Epithelial cell of alveolus of lung (primary cell): ENCODE measurements around a stretch of chr16.

GRCh38 chr16:86515486-86516536 lies 5.5 kb downstream of the FOXF1 start:
- RAMPAGE, long total RNA = no peak
- RRBS = 3% methylated on average over 19 of the region's 89 CpGs

GRCh38 chr16:86530438-86531008 lies 20.2 kb downstream of the FOXF1 start:
- RAMPAGE, long total RNA = no peak
- RRBS = 90% methylated on average over 1 of the region's 18 CpGs

DNA sequence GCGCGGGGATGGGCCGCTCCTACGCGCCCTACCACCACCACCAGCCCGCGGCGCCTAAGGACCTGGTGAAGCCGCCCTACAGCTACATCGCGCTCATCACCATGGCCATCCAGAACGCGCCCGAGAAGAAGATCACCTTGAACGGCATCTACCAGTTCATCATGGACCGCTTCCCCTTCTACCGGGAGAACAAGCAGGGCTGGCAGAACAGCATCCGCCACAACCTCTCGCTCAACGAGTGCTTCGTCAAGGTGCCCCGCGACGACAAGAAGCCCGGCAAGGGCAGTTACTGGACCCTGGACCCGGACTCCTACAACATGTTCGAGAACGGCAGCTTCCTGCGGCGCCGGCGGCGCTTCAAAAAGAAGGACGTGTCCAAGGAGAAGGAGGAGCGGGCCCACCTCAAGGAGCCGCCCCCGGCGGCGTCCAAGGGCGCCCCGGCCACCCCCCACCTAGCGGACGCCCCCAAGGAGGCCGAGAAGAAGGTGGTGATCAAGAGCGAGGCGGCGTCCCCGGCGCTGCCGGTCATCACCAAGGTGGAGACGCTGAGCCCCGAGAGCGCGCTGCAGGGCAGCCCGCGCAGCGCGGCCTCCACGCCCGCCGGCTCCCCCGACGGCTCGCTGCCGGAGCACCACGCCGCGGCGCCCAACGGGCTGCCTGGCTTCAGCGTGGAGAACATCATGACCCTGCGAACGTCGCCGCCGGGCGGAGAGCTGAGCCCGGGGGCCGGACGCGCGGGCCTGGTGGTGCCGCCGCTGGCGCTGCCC lies 1.0 kb downstream of the FOXC2 start:
- RAMPAGE, long total RNA = no peak
- RRBS = 2% methylated on average over 40 of the region's 85 CpGs

GRCh38 chr16:86669701-86670426 lies 91.5 kb downstream of the FOXL1 start:
- RAMPAGE, long total RNA = no peak
- RRBS = no CpG with 5 or more reads among the region's 23 CpGs

DNA sequence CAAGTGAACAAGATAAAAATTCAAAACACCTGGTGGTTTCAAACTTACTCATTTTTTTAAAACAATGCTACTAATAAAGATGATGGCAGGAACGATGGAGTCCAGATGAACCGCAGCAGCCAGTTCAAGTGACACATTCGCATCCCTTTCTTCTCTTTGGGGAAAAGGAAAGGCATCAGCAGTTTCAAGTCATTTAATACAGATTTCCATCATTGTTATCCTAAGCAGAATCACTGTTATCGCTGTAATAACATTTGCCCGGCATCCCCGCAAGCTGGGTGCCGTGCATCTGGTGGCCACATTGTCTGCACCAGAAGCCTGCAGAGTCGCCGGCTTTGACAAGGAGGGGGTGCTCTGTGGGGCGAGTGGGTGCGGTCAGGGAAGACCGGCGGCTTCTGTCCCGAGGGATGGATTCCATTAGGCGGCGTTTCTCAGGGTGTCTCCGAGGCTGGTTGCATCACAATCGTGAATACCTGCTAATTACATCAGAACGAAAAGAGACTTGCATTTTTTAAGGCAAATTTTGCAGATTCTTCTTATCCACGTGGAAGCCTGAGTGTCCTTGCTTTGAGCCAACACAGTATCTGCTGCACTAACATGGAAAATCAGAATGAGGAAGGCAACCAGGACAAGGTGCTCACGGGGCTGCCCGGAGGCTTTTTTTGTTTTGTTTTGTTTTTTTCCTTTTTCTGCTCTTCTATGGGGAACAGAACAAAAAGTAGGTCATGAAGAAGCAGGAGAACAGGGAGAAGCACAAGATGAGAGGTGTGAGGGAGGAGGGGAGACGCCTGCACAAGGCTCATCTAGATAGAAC lies 183.3 kb downstream of the FOXL1 start:
- RAMPAGE, long total RNA = no peak
- RRBS = 6% methylated on average over 8 of the region's 23 CpGs

DNA sequence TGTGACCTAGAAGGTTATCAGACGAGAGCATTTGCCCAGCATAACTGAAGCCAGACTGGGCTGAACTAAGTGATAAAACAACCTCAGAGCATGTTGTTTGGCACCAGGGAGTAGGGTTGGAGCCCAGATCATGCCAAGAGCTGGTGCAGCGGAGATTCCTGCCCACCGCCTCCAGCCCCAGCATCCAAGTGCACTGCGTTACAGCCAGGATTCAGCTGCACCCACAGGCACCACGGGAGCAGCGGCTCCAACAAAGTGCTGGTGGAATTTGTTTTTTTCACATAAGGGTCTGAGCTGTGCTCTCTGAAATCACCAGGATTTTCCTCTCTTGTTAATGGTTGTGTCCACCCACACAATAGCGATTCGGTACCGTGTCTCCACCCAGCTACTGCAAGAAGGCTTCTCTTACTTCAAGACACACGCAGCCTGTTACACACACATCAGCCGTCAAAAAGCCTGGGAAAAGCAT lies 273.8 kb downstream of the C16orf95 start:
- RAMPAGE, long total RNA = no peak
- RRBS = no CpG with 5 or more reads among the region's 11 CpGs

GRCh38 chr16:87065147-87065607 lies 252.0 kb downstream of the C16orf95 start:
- RAMPAGE, long total RNA = no peak
- RRBS = no CpG with 5 or more reads among the region's 10 CpGs

DNA sequence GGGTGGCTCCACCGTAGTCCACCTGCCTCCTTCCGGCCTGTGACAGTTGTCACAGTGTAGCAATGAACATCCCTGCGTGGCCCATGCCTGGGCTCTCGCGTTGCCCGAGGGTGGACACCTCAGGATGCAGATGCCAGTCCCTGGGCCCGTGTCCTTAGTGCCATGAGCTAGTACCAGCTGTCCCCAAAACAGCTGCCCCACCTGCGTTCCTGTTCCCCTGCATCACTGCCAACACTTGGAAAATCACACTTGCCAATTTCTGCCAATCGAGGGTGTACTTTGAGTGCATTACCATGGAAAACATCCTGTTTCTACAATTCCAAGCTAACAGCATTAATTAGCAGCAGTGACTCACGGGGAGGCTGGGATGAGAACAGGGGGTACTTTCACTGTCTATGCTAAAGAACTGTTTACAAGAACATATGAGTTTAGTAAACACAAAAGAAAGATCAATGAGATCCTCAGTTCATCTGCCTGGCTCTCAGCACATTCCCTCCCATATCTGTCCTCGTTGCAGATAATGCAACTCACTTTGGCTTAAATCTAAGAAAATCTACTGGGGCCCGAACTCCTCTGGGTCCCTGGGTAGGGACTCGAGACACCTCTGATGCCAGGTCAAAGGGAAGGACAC lies 9.1 kb upstream of the C16orf95 start:
- RAMPAGE, long total RNA = no peak
- RRBS = no CpG with 5 or more reads among the region's 13 CpGs

DNA sequence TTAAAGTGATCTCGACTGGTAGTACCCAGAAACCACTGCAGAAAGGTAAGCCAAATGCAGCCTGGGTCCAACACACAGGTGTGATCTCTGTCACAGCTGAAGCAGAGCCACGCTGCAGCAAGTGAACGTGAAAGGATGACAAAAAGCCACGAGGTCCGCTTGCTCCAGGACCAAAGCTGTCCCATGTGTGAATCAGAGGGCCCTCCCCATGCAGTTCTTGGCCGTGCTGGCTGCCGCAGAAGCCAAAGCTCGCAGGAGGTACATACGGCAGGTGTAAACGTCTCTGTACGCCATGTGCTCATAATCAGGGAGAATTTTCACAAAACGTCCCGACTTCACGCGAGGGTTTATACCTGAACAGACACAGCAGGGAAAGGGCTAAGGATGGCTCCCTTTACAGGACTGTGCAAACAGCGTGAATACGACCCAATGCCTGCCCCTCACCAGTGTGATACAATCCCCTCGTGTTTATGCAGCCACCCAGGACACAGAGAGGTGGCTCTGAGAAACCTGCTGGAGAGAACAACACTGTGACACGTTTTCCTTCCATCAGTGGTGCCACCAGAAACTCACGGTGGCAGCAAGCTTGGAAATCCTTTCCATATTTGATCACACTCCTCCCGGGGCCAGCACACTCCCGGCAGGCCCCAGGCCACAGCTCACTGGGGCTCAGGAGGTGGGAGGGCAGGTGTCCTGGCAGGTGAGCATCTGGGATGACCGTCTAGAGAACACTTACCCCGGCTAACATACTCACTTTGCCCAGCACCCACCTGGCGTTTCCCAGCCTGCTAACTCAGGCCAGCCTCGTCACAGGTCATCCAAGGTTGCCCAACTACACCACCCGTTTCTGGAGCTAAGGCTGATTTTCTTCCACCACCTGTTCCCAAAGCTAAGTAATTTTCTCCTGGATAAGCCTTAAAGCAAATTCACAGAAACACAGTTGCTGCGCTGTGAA lies 25.2 kb downstream of the FBXO31 start:
- RAMPAGE, long total RNA = no peak
- RRBS = 100% methylated on average over 1 of the region's 28 CpGs

DNA sequence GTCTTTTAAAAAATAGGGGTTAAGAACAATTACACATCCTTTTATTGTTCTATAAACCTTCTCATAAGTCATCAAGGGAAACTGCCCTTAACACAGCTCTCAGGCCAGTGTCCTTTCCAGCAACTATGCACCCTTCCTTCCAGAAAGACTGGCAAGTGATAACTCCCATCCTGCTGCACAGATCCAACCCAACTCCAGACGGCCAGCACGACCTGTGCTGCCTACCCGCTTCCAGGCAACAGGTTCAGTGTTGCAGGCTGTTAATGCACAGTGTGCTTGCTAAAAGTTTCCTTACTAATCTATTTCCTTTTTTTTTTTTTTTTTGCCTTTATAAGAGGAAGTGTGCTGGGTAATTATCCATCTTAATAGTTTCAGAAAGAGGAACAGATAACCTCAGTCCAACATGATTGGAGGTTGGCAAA lies 15.2 kb downstream of the FBXO31 start:
- RAMPAGE, long total RNA = no peak
- RRBS = no CpG with 5 or more reads among the region's 3 CpGs

GRCh38 chr16:87402767-87403313 lies 10.7 kb downstream of the MAP1LC3B start:
- RAMPAGE, long total RNA = no peak
- RRBS = no CpG with 5 or more reads among the region's 8 CpGs

DNA sequence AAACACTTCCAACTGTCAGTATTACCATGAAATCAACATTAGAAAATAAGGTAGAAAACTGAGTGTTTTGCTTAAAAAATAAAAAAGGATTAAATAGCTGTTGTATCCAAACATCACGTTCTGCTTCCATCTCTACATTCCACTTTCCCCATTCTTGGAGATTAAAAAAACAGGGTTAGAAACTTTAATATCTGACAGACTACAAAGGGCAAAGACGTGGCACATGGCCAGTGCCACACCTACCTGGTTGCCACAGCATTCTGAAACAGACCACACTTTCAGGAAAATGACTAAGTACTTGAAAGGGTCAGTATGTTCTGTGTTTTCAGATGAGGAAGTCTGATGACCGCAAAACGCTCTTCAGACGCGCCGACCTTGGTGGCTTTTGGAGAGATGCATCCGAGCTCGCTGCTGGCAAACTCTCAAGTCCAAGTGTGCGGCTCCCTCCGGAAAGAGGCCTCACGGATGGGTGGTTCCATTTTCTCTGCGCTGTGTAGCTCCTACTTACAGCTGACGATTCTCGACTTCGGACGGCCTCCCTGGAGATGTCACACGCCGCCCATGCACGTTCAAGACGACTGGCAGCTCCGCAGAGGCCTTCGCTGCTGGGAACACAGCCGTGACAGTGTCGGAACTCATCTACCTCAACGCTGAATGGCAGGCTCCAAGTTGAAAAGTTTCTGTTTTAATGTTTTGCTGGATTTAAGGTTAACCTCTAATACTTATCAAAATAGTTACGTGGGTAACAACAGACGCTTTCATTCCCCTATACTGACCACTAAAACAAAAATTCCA lies 15.5 kb downstream of the MAP1LC3B start:
- RAMPAGE, long total RNA = no peak
- RRBS = no CpG with 5 or more reads among the region's 28 CpGs

- RAMPAGE, long total RNA = no peak
- RRBS = no CpG with 5 or more reads among the region's 16 CpGs
Measured at GRCh38 chr16:87409713-87410414, 17.7 kb downstream of the MAP1LC3B start.

- RAMPAGE, long total RNA = no peak
- RRBS = no CpG with 5 or more reads among the region's 6 CpGs
Measured at GRCh38 chr16:87508605-87509056, 15.8 kb upstream of the ZCCHC14 start.

GRCh38 chr16:87561051-87561294 lies 41.3 kb upstream of the JPH3 start:
- RAMPAGE, long total RNA = no peak
- RRBS = no CpG with 5 or more reads among the region's 4 CpGs

DNA sequence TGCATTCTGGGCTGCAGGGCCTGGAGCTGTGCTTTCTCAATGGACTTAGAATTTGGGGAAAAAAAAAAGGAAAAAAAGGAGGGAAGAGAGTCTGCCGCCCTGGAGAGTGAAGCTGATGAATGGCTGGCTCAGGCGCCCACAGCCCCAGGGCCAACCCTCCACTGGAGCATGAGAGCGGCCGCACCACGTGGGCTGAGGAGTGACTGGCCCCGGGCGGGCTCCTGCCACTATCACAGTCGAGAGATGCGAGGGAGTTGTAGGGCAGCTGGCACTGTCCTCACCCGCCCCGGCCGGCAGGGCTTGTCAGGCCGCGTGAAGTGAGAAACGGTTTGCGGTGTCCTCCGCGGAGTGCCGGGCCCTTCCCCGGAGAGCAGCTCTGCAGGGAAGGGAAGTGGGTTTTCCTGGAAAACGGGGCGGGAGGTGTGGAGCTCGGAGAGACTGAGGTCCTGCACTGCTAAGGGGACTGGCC lies 45.9 kb downstream of the JPH3 start:
- RAMPAGE, long total RNA = no peak
- RRBS = 28% methylated on average over 13 of the region's 23 CpGs

- RAMPAGE, long total RNA = no peak
- RRBS = no CpG with 5 or more reads among the region's 16 CpGs
Measured at GRCh38 chr16:87706377-87706768, 59.4 kb downstream of the KLHDC4 start.

GRCh38 chr16:87766182-87766850 lies 530 bp upstream of the KLHDC4 start:
- RAMPAGE, long total RNA = no peak
- RRBS = no CpG with 5 or more reads among the region's 36 CpGs

DNA sequence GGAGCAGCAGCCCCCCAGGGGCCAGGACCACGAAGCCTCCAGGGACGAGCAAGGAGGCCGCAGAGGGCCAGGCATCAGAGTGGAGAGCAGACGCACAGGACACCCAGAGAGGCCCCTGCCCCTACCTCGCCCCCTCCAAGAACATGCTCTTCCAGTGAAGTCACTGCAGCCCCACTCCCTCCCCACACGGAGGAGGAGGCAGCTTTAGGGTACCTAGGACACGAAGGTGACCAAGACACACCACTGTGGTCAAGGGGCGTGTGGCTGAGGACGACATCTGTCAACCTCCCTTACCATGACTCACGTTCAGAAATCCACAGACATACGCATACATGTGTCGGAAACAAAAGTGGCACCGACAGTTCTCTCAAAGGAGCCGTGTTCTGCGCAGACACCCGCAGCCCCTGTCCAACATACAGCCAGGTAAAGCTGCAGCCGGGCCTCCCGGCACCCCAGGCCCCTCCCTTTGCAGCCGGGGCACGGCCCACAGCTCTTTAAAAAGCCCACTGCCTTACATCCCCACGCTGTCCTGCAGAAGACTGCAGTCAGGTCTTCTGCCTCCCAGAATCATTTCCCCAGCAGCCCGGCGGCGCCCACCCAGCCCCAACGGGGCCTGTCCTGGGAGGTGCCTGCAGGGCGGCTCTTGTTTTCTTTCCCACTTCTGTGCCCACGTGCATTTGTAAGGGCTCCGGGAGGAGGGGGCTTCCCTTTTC lies 40.4 kb upstream of the KLHDC4 start:
- RAMPAGE, long total RNA = no peak
- RRBS = no CpG with 5 or more reads among the region's 28 CpGs

GRCh38 chr16:87836986-87837838 lies 32.1 kb downstream of the SLC7A5 start:
- RAMPAGE, long total RNA = no peak
- RRBS = no CpG with 5 or more reads among the region's 25 CpGs